ENCODE measurements around the gene GYS2.

GRCh38 chr12:21604442-21605236 lies at the start of gene GYS2:
TSS of gene GYS2 (minus strand) at chr12:21604847.
- PRO-cap, 3 experiments, result no peak in any of the 3 experiments
- RAMPAGE, long total RNA, 2 experiments, result no peak in any of the 2 experiments
- RRBS, result no CpG with 5 or more reads among the region's 6 CpGs

- PRO-cap, 3 experiments, result no peak in any of the 3 experiments
- RAMPAGE, long total RNA, 2 experiments, result no peak in any of the 2 experiments
- RRBS, result no CpG with 5 or more reads among the region's 1 CpG
Observed at GRCh38 chr12:21615405-21615621, 10.7 kb upstream of the GYS2 start.

- PRO-cap, 3 experiments, result no peak in any of the 3 experiments
- RAMPAGE, long total RNA, 2 experiments, result no peak in any of the 2 experiments
- RRBS, result no CpG with 5 or more reads among the region's 2 CpGs
Observed at GRCh38 chr12:21676609-21677089, 19.0 kb upstream of the LDHB start.

DNA sequence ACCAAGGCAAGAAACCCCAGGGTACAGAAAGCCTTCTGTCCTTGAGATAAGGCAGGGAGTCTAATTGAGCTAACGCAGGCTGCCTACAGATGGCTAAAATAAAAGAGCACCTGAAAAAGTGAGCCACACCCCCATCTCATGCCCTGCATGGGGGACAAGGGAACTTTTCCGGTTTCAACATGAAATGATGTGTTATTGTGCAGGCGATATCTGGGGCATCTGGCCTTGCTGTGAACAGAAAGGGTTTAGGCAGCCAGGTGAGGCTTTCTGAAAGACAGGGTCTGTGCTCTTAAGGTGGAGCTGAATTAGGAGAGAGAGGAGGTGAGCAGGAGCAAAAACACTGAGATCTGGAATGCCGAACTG lies 20.0 kb upstream of the LDHB start:
- PRO-cap, 3 experiments, result no peak in any of the 3 experiments
- RAMPAGE, long total RNA, 2 experiments, result no peak in any of the 2 experiments
- RRBS, result no CpG with 5 or more reads among the region's 4 CpGs

DNA sequence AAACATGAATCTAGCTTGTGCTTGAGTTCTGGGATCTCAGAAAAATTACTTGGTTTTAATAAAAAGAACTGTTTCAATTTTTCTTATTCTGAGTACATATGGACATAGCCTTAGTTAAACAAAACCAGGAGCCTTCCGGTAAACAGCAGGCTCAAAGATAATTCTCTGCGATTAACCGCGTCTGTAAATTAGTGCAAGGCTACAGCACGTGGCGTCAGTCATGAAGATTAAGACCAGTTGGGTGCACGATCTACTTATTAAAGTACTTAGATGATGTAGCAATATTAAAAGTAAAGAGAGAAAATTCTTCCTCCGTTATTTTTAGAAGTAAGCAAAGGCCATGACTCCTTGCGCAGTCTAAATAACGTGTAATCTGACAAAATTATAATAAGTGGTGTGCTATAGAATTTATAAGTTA lies 677 bp downstream of the KCNJ8 start:
- PRO-cap, 3 experiments, result peak in 1 of 3 experiments; most common minus-strand start position 229 of the sequence (in 1)
- RAMPAGE, long total RNA, 2 experiments, result no peak in any of the 2 experiments
- RRBS, result no CpG with 5 or more reads among the region's 10 CpGs

DNA sequence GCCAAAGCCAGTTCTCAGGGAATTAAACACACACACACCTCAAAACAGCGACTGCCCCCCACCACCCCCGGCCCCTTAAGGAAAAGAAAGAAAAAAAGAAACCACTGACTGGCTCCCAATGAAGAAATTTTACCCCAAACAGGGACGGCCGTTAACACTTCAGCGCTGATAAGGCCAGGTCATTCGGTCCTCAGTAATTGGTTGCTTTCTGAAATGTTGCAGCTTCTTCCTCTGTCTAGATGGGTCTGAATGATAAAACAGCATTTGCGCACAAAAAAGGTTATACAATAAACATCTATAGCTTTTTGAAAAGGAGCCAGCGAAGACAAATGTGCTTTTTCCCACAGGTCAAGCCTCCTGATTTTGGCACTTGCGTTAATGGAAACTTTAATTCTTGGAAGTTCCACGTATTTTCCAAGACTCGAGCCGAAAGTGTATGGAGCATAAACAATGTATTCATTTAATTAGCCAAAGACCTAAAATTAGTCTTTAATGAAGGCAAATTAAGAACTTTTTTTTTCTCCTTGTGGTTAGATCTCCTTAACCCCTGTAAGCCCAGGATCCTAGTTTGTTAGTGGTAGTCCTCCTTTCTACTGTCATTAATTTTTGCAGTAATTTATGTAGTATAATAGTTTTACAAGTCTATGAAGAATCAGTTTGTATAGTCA lies 982 bp upstream of the KCNJ8 start:
- PRO-cap, 3 experiments, result no peak in any of the 3 experiments
- RAMPAGE, long total RNA, 2 experiments, result no peak in any of the 2 experiments
- RRBS, result no CpG with 5 or more reads among the region's 12 CpGs

- PRO-cap, 3 experiments, result no peak in any of the 3 experiments
- RAMPAGE, long total RNA, 2 experiments, result no peak in any of the 2 experiments
- RRBS, result 13% methylated on average over 2 of the region's 9 CpGs
Observed at GRCh38 chr12:21823612-21824135, 49.2 kb upstream of the KCNJ8 start.

- PRO-cap, 3 experiments, result no peak in any of the 3 experiments
- RAMPAGE, long total RNA, 2 experiments, result no peak in any of the 2 experiments
- RRBS, result no CpG with 5 or more reads among the region's 7 CpGs
Observed at GRCh38 chr12:21851857-21852596, 77.5 kb upstream of the KCNJ8 start.

- PRO-cap, 3 experiments, result no peak in any of the 3 experiments
- RAMPAGE, long total RNA, 2 experiments, result no peak in any of the 2 experiments
- RRBS, result no CpG with 5 or more reads among the region's 10 CpGs
Observed at GRCh38 chr12:21894413-21895541, 46.4 kb downstream of the ABCC9 start.

- PRO-cap, 3 experiments, result no peak in any of the 3 experiments
- RAMPAGE, long total RNA, 2 experiments, result no peak in any of the 2 experiments
- RRBS, result no CpG with 5 or more reads among the region's 3 CpGs
Observed at GRCh38 chr12:22513023-22513649, 31.2 kb downstream of the C2CD5 start.

GRCh38 chr12:22637225-22638189 lies 12.5 kb downstream of the ETNK1 start:
- PRO-cap, 3 experiments, result no peak in any of the 3 experiments
- RAMPAGE, long total RNA, 2 experiments, result no peak in any of the 2 experiments
- RRBS, result no CpG with 5 or more reads among the region's 2 CpGs

DNA sequence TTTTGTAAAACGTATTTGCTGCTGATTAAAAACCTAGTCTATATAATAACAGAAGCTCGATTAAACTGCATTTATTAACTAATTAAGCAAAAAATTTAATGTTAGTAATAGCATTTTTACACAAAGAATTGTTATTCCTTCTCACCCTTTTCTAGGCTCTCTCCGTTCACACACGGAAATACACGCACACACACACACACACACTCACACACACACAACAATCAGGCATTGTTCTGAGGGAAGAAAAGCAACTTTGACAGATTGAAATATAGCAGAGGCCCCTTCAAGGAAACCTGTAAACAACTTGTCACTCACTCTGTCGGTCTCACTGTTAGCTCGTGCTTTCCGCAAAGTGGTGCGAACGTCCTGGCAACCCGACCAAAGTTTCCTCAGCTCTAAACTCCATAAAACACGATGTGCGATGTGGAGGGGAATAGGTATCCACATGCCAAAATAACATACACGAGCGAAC lies 644 bp upstream of the SOX5 start:
- PRO-cap, 3 experiments, result no peak in any of the 3 experiments
- RAMPAGE, long total RNA, 2 experiments, result no peak in any of the 2 experiments
- RRBS, result no CpG with 5 or more reads among the region's 15 CpGs

- PRO-cap, 3 experiments, result no peak in any of the 3 experiments
- RAMPAGE, long total RNA, 2 experiments, result no peak in any of the 2 experiments
- RRBS, result no CpG with 5 or more reads among the region's 8 CpGs
Observed at GRCh38 chr12:24810142-24810851, 138.6 kb downstream of the BCAT1 start.

DNA sequence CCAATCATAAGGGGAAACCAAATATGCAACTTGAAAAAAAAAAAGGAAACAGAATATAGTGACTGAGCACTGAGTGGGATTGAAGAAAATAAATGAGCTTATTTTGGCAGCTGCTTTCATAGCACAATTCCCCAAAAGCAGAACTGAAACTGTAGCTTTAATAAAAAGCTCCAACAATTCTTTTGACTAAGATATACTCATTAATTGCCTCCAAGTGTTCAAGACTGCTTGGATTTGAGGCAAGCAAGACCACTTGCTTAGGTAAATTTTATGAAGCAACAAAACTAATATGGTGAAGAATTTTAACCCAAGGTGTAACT lies 134.6 kb downstream of the BCAT1 start:
- PRO-cap, 3 experiments, result no peak in any of the 3 experiments
- RAMPAGE, long total RNA, 2 experiments, result no peak in any of the 2 experiments

DNA sequence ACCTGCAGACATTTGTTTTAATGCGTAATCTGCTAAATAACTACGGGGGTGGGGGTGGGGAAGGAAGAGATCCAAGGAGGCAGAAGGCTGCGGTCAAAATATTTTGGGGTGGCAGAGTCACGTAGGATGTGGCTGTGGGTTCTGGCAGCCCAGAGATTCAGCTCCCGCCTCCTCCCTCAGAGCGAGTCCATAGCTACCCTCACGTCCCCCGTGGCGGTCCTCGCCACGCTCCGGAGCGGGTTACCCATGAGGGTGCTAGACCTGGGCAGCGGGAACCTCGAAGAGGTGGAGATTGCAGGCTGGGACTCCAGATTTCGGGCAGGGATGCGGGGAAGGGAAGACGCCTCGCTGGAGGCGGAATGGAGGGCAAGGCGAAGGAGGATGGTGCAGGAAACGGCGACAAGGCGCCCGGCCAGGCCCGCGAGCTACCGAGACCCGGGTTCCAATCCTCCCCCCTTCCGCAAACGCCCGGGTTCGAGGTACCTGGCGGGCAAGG lies 46.4 kb downstream of the BCAT1 start:
- PRO-cap, 3 experiments, result no peak in any of the 3 experiments
- RAMPAGE, long total RNA, 2 experiments, result no peak in any of the 2 experiments
- RRBS, result no CpG with 5 or more reads among the region's 34 CpGs

DNA sequence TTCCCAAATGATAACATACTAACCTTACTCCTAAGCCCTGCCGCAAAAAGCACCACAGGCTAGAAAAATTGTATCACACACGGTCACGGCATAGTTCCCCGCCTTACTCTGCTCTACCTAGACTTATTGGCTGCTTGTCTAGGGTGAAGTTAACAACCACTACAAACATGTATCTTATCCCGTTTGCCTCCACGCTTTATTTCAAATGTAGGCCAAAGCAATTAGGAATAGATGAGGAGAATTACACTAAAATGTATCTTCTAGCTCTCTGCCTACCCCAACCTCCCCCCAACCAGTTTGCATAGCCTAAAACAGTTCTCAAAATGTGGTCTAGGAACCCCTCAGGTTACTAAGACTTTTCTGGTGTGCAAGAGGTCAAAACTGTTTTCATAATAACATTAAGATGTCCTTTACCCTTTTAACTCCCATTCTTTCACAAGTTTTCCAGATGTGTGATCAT lies 3.4 kb downstream of the KRAS start:
- PRO-cap, 3 experiments, result no peak in any of the 3 experiments
- RAMPAGE, long total RNA, 2 experiments, result no peak in any of the 2 experiments
- RRBS, result no CpG with 5 or more reads among the region's 6 CpGs

DNA sequence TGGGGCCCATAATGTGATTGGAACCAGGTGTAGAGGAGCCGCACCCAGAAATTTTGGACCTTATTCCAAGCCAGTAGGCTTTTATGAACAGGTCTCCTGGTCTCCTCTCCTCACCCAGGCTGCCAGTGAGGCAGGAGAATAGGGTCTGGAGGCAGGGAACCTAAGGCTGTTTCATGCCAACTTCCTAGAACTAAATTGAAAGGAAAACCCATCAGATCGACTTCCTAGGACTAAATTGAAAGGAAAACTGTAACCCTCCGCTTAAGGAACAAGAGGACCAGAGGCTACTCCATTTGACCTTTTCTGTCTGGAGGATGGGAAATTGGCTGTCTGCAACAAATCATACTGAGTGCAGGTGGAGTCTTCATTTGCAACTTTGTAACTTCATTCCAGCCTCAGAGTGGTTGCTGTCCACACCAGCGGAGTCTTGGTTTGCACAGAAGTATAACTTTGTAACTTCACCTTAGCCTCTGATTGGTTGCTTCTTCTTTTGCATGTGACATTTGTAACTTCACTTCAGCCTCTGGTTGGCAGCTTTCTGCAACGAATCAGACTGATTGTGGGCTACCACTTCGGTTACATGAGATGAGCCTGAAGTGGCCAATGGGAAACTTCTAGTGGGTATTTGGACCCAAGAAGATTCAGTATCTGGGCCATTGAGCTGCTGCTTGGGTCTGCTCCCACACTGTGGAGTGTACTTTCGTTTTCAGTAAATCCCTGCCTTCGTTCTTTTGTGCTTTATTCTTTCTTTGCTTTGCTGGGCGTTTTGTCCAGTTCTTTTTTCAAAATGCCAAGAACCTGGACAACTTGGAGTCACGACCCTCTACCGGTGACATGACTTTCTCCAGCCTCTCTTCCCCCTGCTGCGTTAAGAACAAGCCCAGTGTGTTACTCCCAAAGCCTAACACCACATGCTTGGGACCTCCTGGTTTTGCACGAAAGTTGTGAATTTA lies 17.8 kb downstream of the RASSF8 start:
- PRO-cap, 3 experiments, result peak in 3 of 3 experiments; most common plus-strand start position 656 of the sequence (in 3); most common minus-strand start position 309 of the sequence (in 1)
- RAMPAGE, long total RNA, 2 experiments, result no peak in any of the 2 experiments
- RRBS, result no CpG with 5 or more reads among the region's 13 CpGs

GRCh38 chr12:26119234-26119849 lies 5.5 kb downstream of the BHLHE41 start:
- PRO-cap, 3 experiments, result peak in 3 of 3 experiments; most common plus-strand start chr12:26119614 (in 2); most common minus-strand start chr12:26119589 (in 2)
- RAMPAGE, long total RNA, 2 experiments, result no peak in any of the 2 experiments
- RRBS, result no CpG with 5 or more reads among the region's 2 CpGs

GRCh38 chr12:26122914-26124006 lies 1.6 kb downstream of the BHLHE41 start:
- PRO-cap, 3 experiments, result peak in 3 of 3 experiments; most common plus-strand start chr12:26123317 (in 3); most common minus-strand start chr12:26123145 (in 3)
- RAMPAGE, long total RNA, 2 experiments, result no peak in any of the 2 experiments
- RRBS, result no CpG with 5 or more reads among the region's 44 CpGs

GRCh38 chr12:26176800-26177027 lies 18.7 kb upstream of the SSPN start:
- PRO-cap, 3 experiments, result no peak in any of the 3 experiments
- RAMPAGE, long total RNA, 2 experiments, result no peak in any of the 2 experiments
- RRBS, result no CpG with 5 or more reads among the region's 2 CpGs

Data from testis (tissue), 5 donors.